ENCODE results near the gene POGLUT3.

DNA sequence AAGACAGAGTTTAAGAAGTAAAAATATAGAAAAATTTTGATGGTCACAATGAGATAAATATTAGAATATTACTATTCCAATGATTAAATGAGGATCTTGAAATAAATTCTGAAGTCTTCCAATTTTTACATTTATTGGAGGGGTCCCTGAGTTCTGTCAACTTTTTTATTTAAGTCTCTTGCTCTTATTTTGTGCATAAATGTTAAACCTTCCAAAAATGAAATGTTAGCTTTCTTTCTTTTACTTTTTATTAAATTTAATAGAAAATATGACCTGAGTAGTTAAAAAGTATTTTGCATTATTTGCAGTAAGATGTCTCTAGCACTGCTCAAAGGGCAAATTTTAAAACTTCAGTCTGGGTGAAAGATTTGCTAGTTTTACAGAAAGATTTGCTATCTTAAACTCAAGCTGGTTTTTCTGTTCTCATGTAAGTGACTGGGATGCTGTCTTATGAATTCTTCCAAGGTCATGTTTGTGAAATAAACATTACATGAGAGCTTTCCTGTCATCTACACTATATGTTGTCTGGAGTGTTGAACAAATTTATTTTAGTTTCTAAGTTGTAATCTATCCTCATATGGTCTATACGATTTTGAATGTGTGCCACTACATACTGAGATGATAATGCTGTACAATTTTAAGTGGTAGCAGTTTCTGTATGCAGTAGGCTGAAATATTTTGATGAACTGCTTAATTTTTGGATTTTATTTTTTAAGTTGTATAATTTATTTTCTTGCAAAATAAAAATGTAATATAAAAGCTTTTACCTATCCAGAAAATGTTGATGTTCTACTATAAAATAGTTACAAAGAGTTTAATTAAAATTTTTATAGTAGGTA lies 14.1 kb upstream of the ACAT1 start:
- PRO-cap, result no peak
- RAMPAGE, long total RNA, result no peak

GRCh38 chr11:108496645-108497119 lies 1.5 kb downstream of the POGLUT3 start:
- PRO-cap, result no peak
- RAMPAGE, long total RNA, result no peak

GRCh38 chr11:108497957-108498789 lies at the start of gene POGLUT3:
Gene POGLUT3 (minus strand): TSS chr11:108498384.
- PRO-cap, result no peak
- RAMPAGE, long total RNA, result no peak

DNA sequence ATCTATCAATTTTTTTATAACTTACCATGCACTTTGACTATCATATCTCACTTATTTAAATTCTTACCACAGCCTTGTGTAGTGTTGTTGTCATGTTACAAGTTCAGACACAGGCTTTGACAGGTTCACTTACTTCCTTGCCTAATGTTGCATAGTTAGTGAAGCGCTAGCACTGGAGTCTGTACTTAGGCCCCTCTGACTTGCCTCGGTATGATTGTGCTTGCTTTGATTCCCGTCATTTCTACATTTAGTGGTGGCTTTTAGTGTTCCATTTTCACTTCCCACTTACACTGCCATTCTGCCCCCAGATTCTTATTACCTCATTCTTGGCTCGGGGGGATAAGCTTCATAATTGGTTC lies 68.5 kb downstream of the DDX10 start:
- PRO-cap, result no peak
- RAMPAGE, long total RNA, result no peak

DNA sequence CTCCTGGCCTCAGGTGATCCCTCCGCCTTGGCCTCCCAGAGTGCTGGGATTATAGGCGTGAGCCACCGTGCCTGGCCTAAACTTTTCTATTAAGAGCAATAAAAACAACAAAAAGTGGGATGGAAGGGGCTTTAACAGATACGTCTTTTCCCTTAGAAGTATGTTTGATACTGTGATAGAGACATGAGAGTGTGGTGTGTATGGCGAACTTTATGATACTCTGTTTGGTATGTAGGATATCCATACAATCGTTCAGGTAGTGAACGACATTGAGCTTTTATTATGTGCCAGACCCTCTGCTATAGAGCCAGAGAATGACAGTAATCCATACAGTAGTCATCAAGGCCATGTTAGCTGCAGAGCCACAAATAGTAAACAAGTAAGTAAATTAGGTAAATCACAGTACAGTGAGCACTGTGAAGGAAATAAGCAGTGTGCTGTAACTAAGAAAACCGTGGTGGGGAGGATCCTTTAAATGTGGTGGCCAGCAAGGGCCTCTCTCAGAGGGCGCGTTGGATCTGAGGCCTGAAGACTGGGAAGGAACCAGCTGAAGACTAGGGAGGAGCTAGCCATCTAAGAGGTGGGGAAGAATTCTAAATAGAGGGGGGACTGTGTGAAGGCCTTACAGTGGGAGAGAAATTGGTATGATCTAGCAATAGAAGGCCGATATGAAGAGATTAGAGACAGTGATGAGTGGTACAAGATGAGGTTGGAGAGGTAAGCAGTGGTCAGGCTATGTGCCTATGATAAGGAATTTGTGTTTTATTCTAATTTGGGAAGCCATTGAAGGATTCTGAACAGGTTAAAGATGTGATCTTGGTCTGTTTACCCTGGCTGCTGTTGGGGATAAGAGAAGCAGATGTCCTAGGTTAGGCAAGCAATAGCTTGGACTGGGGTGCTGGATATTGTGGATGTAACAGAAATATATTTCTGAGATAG lies 141.6 kb downstream of the DDX10 start:
- PRO-cap, result no peak
- RAMPAGE, long total RNA, result no peak

DNA sequence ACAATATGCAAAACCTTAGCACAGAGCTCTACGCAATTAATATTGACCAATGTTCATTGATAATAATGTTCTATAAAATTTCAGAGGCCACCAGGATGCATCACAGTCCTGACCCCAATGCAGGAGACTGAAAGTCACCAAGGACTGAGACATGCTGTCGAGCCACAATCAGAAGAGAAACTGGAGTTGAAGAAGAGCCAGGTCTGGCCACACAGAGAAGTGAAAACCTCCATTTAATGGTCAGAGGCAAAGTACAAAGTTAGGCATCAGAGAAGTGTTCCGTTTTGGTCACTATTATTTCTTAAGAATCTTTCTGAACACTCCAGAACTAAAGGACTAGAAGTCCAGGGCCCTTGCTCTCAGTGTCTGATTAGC lies 120.8 kb upstream of the ZC3H12C start:
- PRO-cap, result no peak
- RAMPAGE, long total RNA, result no peak

GRCh38 chr11:110094089-110094411 lies 858 bp downstream of the ZC3H12C start:
- PRO-cap, result no peak
- RAMPAGE, long total RNA, result no peak

DNA sequence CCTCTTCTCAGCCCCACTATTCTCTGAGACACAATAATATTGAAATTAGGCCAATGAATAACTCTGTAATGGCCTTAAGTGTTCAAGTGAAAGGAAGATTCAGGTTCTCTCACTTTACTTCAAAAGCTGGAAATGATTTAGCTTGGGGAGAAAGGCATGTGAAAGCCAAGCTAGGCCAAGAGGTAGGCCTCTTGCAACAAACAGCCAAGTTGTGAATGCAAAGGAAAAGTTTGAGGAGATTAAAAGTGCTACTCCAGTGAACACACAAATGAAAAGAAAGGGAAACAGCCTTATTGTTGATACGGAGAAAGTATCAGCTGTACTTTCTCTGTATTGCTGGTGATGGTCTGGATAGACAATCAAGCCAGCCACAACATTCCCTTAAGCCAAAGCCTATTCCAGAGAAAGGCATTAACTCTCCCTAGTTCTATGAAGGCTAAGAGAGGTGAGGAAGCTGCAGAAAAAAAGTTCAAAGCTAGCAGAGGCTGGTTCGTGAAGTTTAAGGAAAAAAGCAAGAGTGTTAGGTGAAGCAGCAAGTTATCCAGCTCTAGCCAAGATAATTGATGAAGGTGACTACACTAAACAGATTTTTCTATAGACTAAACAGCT lies 7.7 kb downstream of the ZC3H12C start:
- PRO-cap, result no peak
- RAMPAGE, long total RNA, result no peak

DNA sequence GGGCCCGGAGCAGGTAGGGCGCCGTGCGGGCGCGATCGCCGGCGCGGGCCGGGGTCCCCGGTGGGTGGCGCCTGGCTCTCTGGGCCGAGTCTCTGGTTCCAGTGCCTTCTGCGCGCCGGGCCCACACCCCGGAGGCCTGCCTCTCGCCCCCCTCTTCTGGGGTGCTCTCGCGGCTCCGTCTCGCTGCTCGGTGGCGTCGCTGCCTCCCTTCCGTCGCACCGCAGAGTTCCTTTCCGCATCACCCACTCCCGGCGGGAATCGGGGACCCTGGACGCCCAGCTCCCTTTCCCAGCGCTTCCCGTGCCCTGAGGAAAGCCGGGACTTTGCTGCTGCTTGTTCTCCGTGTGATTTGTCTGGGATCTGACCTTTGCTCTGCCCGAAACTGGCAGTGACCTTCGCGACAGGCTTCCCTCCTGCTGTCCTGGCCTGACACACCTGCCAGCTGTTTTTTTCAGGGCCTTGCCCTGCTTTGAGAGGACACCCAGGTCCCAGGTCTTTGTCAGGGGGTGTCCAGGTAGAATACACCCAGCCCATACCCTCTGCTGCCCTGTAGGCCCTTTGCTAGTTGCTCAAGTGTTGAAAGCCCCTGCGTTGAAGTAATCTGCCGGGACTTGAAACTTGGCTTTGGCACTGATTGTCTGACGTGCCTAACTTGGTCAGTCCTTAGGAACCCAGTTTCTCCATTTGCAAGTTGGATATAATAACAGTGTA lies 700 bp downstream of the FDX1 start:
- PRO-cap, result no peak
- RAMPAGE, long total RNA, result no peak

GRCh38 chr11:110431004-110431218 lies 1.2 kb downstream of the FDX1 start:
- PRO-cap, result no peak
- RAMPAGE, long total RNA, result no peak

GRCh38 chr11:111439028-111439500 lies 60.0 kb upstream of the POU2AF1 start:
- PRO-cap, result bidirectional peak, plus-strand start at chr11:111439386, minus-strand start at chr11:111439363
- RAMPAGE, long total RNA, result no peak

DNA sequence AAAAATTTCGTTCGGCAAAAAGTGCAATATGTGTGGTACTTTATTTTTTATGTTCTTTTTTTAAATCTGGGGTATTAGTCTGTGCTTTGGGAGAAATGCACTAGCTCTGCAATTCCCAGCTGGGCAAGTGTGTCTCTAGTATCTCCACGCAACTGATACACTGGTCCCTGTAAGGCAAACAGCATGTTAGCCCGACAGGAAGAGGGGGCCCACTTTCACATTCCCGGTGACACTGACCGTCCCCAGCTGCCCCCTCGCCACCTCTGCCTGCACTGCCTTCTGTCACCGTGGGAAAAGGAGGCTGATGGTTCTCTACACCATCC lies 39.3 kb downstream of the PPP2R1B start:
- PRO-cap, result no peak
- RAMPAGE, long total RNA, result no peak

DNA sequence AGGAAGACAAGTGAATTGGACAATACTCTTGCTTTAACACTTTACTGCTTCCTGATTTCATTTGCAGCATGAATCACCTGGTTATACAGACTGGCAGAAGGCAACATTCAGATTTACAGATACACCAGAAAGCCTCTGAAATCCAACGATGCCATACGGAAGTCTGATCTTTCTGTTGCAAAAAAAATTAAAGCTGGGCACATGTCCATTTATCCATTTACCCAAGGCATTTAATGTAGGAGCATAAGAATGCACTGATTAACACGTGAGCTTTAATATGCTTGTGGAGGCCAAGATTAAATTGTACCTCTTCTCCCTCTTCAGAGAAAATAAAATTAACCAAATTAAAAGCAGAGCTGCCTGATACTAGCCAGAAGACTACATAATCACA lies 16.1 kb upstream of the PPP2R1B start:
- PRO-cap, result no peak
- RAMPAGE, long total RNA, result no peak

- PRO-cap, result no peak
- RAMPAGE, long total RNA, result no peak
Measured at GRCh38 chr11:111795608-111796022, 29.4 kb upstream of the PPP2R1B start.

GRCh38 chr11:111879680-111880062 lies 330 bp downstream of the CFAP68 start:
- PRO-cap, result no peak
- RAMPAGE, long total RNA, result no peak

DNA sequence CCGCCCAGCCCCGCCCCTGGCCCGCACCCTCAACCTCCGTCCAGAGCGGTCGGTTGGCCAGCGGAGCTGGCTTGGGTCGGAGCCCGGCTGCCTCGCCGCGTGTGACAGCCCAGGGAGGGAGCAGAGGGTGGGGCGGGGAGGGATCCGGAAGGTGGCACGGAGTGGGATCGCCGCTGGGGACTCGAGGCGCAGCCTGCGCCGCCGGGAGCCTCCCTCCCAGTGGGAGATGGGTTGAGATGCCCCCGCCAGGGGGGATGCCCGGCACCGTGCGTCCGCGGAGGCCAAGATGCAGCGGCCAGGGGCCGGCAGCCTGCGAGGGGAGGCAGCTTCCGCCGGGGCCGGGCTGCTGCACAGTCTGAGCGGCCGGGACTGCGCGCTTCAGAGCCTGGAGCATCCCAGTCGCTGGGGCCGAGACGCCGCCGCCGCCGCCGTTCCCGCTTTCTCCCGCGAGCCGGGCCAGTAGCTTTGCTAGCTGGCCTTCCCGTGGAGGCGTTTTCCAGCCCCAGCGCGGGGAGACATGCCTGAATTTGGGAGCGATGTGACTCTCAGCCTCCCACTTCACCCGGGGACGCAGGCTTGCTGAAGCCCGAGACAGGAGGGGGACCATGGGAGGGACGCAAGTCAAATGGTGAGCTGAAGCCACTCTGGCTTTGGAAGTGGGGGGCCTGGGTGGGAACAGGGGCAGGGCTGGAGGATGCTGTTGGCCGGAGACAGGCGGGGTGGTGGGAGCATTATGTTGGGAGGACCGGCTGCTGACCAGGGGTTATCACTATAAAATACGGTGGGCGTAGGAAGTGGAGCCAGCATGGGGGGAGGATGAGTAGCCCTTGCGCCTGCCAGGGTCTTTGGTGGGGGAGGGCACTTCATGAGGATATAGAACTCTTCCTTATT lies 40.3 kb downstream of the DIXDC1 start:
- PRO-cap, result no peak
- RAMPAGE, long total RNA, result no peak

- PRO-cap, result no peak
- RAMPAGE, long total RNA, result no peak
Measured at GRCh38 chr11:112019046-112020157, 5.8 kb upstream of the DLAT start.

DNA sequence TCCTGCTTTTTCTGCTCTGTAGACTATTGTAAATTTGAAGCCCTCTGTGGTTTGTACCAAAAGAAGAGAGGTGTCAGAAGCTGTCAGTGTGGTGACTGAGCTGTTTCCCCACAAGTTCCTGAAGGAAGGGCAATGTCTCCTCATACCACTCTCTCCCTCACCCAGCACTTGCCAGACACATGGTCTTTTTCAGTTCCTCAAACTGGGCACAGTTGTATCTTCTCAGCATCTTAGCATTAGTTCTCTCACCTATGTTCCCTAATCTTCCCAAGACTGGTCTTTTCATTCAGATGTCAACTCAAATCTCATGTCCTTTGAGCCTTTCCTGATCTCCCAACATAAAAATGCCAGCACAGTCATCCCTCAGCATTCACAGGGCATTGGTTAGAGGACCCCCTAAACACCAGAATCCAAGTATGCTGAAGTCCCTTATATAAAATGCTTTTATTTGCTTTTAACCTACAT lies 4.4 kb downstream of the BCO2 start:
- PRO-cap, result no peak
- RAMPAGE, long total RNA, result no peak

DNA sequence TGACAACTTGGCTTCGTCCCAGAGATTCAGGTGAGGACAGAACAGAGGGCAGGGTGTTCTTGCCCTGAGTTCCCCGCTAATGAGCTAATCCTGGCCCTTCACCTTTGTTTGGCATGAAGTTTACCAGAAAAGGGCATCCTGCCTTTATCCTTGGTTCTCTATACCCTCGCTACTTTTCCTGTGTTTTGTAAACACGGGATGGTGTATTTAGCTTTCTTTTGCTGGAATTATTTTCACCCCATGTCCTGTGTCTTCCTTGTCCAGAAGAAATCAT lies 10.4 kb upstream of the PLET1 start:
- PRO-cap, result no peak
- RAMPAGE, long total RNA, result no peak

DNA sequence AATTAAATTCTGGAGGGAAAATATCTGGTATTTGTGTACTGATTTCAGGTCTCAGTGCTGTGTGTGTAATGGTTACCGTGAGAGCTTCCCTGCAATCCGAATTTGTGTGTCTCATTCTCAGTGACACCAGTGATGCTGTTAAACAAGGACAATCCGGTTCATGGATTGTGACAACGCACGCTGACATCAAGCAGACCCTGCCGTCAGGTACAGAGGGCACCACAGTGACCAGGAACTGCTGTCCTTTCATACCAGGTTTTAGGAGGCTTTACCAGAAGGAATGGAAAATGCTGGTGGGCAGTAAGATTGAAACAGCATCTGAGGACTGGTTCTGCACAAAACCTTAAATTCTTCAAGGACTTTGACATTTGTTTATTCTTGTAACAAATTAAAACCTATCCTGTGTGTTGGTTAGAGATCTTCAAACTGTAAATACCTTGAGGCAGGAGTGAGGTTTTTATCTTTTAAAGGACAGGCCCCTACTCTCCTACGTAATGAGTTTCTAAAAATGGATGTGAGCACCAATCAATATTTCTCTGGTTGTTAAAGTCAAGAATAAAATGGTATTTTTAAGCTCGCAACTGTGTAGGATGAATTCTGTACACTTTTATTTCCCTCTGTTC lies 30.6 kb upstream of the PLET1 start:
- PRO-cap, result no peak
- RAMPAGE, long total RNA, result no peak